HCT116 (cell line): ENCODE results near the gene RASD1.

- RRBS = no CpG with 5 or more reads among the region's 6 CpGs
Measured at GRCh38 chr17:17044935-17045611, 2.8 kb downstream of the MPRIP start.

DNA sequence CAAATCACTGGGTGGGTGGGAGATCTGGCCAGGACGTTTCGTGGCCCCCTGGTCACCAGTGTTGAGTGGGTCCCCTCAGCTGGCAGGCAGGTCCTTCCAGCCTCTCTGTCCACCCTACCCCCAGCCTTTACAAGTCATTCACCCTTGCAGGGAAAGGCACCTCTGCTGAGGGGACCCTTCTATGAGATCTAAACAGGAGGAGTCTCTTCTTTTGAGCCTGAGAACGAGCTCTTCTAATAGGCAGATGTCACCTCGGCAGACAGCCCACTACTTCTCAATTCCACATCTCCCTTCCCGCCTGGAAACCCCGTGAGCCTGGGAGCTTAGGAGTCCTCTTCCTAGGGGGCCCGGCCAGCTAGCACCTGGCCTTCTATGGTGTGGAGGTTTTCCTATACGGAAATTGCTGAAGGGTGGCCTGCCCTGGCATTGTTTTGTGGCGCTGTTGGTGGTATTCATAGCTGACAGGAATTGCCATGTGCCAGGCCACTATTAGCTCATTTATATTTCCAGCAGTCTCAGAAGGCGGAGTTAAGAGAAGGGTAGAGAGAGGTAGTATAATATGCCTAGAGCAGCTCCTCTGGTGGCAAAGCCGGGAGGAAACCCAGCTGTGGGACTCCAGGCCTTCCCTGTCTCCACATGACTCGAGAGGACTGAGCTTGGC is 13.3 kb downstream of the MPRIP start:
- RRBS = no CpG with 5 or more reads among the region's 12 CpGs

DNA sequence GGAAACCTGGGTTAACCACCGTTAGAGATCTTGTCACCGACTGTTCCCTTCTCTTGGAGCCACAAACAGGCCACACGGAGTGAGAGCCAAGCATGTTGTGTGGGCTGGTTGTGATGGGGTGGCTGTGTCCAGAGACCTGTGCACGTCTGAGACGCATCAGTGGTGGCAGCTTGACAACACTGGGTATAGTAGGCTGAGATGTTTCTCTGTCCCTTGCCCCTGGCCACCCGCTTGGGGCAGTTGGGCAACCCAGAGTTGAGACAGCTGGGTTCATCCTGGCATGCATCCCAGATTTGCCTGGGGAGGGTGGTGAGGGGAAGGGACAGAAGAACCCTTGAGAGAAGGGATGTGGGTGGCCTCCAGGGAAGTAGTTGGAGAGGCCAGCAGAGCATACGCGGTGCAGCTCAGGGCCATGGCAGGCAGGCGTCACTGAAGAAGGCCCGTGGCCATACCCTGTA is 21.5 kb downstream of the MPRIP start:
- RRBS = no CpG with 5 or more reads among the region's 10 CpGs

DNA sequence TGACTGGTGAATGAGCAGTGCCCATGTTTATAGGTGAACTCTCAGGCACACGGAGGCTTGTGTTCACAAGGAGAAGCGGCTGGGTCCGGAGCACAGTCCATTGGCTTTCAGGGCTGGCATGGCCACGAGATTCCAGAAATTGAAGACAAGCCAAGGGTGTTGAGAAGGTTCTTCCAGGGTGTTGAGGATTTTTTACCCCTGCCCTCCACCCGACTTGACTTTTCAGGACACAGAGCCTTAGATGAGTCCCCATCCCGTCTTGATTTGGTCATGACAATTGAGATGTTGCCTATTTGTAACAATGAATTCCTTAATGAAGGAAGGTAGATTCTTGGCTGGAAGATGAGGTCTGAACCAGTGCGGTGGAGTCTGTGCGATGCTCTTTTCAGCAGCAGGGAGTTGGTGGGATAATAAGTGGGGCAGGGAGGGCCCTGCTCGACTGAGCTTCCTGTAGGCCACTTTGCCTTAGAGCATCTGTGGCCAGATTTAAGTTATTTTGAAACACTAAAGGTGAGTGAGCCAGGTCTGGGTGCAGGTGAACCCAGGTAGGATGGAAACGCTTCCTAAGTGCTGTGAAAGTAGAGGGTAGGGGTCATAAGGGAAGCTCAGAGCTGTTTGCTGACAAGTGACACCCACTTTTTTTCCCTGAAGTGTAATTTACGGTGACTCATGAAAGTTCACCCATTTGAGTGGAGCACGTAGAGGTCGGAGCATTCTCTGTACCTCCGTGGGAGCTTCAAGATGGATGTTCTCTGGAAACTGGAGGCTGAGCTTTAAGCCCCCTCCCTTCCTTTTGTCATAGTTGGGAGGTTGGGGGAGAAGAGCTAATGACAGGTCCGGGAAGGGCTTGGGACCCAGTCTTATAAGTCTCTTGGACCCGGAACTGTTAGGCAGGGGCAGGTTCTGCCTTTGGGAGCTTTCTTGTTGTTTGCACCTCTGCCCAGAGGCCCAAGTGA is 44.1 kb downstream of the MPRIP start:
- RRBS = no CpG with 5 or more reads among the region's 16 CpGs

DNA sequence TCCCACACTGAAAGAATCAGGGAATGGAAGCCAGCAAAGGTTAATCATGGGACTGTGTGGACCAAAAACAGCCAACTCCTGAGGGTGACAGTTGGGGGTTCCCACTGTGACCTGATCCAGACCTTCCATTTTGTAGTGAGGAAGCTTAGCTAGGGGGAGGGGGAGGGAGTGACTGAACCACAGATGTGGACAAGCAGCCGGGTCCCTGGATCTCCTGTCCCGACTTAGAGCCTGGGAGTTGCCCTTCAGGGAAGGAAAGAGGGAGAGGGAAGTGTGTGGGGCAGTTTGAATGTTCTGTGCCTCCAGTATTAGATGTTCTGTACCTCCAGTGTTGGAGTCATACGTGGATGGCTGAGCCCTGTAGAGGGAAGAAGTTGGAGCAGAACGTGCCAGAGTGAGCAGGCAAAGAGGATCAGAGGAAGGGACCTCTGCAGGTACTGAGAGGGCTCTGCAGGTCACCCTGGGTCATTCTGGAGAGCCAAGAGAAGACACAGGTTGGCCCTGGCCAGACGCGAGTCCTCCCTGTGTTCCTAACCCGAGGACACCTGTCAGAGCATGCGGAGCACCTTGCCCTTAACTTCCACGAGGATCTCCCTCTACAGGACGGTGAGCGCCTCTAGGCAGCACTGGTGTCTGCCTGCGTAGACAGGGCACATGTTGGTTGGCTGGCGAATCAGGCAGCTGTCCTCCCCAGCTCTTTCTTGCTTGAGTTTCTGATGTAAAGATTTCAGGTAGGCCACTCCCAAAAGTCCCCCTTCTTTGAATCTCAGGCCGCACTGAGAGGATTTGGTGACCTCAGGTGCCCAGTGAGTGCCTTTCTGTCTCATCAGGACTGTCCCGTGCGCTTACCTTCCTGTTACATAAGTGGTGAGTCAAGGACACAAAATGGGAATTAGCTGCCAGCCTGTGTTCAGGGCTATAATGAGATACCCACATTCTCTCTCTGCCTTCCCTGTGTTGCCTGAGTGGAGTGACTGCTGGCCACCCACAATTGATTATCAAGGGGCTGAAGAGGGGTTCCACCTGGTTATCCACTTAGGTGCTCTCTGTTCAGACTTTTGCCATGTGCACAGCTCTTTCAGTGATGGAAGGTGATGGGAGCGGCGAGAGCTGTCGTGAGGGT is 45.2 kb downstream of the MPRIP start:
- RRBS = no CpG with 5 or more reads among the region's 19 CpGs

- RRBS = no CpG with 5 or more reads among the region's 11 CpGs
Measured at GRCh38 chr17:17492402-17493049, 3.7 kb downstream of the RASD1 start.

GRCh38 chr17:17495812-17496749 is at the start of gene RASD1:
RASD1 (minus strand) TSS chr17:17496395.
- RRBS = 56% methylated on average over 38 of the region's 105 CpGs

DNA sequence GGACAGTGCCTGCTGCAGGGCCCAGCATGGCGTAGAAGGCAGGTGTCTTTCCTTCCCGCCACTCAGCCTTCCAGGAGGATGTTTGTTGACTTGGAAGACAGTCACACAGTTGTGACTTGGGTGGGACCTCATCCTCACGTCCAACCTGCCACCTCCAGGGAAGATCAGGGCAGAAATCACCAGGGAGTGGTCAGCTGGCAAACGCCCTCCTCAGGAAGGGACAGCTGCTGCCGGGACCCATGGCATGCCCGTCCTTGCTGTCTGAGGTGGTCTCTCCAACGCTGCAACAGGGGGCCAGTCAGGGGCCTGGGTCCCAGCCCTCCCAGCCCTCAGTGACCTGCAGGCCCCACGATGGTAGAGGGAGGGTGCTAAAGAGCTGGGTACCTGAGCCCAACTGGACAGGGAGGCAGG is 41.6 kb upstream of the RASD1 start:
- RRBS = no CpG with 5 or more reads among the region's 8 CpGs

- RRBS = no CpG with 5 or more reads among the region's 18 CpGs
Measured at GRCh38 chr17:17684778-17685823, 3.8 kb downstream of the RAI1 start.

DNA sequence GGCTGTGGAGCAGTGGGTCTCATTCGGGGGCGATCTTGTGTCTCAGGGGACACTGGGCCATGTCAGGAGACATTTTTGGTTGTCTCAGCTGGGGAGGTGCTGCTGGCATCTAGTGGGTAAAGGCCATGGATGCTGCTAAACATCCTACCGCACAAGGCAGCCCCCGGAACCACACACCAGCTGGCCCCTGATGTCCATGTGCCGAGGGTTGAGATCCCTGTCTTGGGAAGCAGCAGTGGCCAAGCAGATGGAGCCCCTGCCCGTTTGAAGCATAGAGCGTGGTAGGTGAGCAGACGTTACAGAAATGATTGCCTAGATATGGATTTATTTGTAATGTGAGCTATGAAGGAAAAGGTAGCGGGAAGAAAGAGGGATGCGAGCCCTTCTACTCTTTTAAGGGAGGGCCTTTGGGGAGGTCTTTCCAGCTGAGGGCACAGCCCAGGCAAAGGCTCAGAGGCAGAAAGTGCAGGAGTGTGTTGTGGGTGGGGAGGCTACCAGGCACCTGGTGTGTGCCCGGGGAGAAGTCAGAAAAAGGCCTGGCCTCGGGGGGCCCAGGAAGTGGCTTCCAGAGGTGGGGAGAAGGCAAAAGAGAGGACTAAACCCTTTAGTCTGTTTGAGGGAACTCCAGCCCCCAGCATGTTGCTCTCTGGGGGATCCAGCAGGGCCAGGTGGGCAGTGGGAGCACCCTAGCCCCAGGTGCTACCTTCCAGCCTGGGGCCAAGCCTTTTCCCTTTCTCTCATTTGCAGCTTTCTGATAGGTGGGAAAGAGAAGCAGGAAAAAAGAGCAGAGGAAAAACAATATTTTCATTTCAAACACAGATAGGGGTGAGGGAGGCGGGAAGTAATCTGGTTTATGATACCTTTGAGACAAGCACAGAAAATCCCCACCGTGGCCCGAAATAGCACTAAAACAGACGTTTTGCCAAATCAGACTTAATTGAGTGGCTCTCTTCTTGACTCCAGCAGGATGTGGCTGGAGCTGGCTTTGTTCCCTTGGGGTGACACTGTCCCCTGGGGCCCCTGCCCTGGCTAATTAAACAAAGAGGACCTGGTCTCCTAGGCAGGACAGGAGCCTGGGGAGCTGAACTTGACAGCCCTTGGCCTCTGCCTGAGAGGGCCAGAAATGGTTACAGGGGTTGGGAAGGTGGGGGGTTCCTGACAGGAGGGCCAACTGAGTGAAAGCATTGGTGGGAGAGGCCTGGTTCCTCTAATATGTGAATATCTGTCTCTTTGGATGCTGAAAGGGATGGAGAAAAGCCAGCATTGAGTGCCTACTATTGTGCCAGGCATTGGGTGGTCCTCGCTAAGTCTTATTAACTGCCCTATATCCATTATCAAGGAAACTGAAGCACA is 10.3 kb downstream of the RAI1 start:
- RRBS = no CpG with 5 or more reads among the region's 17 CpGs

DNA sequence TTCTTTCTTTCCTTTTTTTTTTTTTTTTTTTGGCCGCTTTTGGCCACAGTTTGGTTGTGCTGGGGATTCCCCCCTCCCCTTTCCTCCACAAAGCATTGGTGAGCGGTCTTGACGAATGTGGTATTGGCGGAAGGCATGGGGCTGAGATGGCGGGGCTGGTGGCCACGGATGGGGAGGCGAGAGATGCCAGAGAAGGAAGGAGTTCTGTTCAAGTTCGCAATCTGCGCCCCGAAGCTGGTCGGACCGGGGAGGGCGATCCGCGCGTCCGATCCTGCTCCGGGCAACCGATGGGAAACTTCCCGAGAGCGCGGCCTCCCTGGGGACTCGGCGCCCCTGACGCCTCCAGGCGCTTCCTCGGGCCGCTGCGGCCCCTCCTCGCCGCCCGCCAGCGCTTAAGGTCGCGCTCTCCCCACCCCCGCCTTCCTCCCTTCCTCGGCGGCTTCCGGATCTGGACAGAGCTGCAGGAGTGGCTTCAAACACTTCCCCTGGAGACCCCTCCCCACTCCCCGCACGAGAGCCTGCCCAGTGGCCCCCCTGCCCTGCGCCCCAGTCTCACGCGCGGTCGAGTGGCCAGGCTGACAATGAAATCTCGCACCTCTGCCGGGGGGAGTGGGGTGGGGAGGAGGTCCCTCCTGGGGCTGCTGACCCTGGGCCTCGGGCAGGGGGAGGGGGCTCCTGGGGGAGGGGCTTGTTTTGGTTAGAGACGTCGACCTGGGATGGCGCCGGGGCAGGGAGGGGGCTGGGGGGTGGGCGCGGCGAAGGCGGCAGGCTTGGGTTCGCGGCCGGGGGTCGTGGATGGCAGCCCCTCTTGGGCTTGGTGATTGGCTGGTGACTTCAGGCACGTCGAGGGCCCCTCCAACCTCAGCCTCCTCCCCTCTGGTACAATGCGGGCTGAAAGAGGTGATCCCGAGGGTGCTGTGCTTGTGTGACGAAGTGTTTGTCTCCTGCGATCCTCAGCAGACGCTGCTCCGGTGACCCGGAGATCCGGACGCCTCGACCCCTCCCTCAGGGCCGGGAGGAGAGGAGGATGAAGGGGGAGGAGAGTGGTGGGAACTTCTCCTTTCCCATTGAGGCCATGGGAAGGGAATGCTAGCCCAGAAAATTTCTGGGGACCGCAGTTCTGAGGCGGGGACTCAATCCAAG is 43.5 kb downstream of the RAI1 start:
- RRBS = no CpG with 5 or more reads among the region's 76 CpGs

DNA sequence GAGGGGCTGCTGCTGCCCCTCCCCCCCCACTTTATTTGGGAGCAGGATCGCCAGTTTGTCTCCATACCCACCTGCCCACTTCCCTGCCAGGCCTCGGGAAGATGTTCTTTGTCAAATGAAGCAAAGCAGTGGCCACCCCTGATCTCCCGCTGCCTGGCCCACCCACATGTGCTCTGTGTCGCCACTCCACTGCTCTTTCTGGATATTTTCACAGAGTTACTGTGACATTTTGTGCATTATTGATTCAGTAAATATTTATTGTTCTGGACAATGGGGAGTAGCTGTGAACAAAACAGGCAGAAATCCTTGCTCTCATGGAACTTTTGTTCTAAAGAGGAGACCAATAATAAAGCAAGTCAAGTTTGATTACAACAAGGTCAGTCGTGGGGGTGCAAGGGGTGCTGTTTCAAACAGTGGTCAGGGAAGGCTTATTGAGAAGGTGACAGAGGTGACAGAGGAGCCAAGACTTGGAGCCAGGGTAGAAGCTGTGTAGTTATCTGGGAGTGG is 50.6 kb downstream of the SREBF1 start:
- RRBS = no CpG with 5 or more reads among the region's 5 CpGs

DNA sequence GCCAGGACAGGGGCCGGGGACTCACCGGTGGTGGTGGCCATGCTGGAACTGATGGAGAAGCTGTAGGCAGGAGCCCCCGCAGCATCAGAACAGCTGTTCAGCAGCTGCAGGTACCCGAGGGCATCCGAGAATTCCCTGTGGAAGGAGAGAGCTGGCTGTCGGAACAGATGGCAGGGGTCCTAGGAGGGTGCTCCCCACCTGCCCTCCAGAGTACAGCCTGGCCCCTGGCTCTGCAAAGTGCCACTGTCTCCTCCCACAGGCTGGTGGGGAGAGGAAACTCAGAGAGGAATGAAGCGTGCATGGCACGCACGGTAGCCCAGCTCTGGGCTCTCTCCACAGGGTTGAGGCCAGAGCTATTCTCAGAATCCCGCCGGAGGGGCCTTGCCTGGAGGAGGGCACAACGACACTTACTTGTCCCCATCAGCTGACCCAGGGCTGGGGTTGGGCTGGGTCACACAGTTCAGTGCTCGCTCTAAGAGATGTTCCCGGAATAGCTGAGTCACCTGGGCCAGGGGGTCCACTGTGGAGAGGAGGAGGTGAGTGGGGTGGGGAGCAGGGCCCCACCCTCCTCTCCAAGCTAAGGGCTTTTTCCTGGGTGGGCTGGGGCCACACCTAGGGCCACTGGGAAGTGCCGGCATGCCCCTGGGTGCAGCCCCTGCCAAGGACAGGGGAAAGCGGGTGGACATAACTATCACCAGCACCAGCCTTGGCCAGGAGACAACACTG is 21.8 kb downstream of the SREBF1 start:
- RRBS = no CpG with 5 or more reads among the region's 16 CpGs

DNA sequence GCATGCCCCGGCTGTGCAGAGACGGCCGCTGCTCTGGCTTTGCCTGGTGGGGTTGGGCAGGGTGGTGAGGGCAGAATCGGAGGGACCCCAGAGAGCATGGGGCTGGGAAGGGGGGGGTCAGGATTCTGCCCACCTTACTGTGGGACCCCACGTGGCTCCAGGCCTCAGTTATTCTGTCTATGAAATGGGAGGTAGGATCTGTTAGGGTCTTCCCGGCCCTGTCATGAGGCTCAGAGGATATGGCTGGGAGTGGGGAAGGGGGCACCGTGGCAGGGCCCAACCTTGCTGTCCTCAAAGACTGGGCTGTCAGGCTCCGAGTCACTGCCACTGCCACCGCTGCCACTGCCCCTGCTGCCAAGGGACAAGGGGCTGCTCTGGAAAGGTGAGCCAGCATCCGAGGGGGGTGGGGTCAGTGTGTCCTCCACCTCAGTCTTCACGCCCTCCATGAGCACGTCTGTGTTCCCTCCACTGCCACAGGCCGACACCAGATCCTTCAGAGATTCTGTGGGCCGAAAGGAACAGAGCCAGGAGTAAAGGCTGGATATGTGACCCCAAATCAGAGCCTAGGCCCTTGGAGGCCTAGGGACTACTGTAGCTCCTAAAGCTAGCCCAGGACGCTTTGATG is 19.3 kb downstream of the SREBF1 start:
- RRBS = 100% methylated on average over 1 of the region's 15 CpGs

- RRBS = 3% methylated on average over 23 of the region's 38 CpGs
Measured at GRCh38 chr17:17840237-17840763, 3.5 kb upstream of the SREBF1 start.

DNA sequence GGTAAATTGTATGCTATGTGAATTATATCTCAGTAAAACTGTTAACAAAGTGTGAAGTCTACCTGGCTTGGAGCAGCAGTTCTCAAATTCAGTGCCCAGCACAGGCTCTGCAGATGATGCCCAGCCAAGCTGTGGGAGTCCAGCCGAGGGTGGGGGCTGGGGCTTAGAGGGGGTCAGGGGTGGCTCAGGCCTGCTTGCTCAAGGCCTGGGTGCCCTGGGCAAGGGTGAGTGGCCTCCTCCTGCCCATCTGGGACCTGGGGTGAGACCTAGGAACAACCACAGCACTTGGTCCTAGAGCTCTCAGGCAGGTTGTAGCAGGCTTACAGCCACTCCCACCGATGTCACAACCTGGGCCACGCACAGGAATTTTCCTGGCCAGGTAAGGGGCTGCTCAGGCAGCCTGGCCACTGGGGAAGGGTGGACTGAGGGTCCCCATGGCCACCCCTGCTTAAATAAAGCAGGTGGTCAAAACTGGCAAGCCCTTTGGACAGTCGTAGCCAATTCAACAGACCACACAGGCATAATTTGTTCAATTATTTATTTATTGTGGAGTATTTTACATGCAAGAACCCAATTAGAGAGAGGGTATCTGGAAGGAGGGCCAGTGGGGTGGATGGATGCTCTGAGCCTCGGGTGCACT is 6.3 kb upstream of the SREBF1 start:
- RRBS = no CpG with 5 or more reads among the region's 5 CpGs

DNA sequence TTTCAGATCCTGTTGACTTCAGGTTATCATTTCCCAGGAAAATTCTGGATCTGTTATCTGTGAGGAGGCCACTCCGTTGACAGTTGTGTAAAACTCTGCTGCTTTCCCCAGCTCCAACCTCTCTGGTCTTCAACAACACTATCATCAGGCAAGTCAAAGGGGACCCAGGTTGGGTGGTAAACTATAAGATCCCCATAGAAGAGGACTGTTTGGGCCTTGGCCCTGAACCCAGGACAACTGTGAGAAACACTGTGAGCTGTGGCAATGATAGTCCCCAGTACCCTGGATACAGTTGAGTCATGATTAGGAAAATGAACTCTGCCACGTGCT is 1.1 kb downstream of the DRC3 start:
- RRBS = no CpG with 5 or more reads among the region's 2 CpGs

GRCh38 chr17:18025293-18025976 is 13.5 kb downstream of the ATPAF2 start:
- RRBS = no CpG with 5 or more reads among the region's 5 CpGs

DNA sequence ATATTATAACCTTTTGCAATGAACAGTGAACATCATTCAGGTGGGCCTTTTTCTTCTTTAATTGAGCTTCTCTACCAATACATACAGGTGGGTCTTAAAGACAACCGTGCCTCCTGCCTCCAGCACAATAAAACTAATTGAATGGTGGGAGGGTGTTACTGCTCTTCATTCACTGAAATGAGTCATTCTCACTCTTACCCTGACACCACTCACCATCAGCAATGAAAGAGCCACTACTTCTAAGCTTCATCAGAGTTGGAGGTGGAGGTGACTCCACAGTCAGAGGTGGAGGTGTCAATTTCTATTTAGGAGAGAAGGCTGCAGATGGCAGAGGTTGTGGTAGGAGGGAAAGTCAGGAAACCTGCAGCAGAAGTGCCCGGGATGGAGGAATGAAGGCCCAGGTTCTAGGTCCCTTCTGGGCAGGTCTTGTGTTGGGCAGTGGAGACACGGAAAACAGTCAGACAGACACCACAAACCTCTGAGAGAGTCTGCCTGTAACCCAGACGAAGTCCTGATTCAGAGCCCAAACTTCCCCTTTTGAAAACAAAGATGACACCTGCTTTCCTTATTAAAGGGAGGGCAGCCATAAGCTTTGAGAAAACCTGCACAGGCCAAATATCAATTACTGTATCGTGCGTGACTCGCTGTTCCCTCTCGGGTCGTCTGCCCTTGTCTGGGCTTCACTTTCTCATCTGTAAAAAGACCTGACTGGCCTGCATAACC is 756 bp downstream of the ATPAF2 start:
- RRBS = no CpG with 5 or more reads among the region's 9 CpGs

DNA sequence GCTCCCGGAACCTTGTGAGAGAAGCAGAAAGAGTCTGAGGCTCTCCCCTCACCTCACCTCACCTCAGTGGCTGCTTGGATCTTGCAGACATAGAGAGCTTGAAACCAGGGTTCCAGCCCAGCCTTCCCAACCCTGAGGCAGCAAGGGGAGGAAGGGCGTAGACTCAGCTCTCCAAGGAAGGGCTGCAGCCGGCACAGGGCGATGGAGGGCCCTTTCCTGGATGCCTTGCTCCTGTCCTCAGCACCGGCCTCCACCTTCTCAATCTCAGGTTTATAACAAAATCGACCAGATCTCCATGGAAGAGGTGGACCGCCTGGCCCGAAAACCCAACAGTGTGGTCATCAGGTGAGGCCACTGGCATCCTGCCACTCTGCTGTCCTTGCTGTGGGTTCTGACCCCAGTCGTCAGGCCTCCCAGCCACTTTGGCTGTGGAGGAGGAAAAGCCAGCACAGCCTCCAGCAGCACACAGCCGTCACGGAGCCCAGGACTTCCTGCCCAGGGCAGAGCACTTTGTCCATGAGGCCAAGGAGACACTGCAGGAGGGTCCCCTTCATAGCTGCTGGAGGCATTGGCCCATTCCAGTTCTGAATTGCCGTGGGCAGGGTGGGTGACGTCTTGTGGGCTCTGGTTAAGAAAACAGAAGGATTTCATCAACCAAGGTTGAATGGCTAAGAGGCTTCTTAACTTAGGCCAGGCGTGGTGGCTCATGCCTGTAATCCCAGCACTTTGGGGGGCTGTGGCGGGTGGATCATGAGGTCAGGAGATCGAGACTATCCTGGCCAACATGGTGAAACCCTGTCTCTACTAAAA is 6.7 kb upstream of the MYO15A start:
- RRBS = 97% methylated on average over 5 of the region's 16 CpGs